Vermiform appendix (tissue), 1 donor: ENCODE measurements around the genes GLTP and ANAPC7.

DNA sequence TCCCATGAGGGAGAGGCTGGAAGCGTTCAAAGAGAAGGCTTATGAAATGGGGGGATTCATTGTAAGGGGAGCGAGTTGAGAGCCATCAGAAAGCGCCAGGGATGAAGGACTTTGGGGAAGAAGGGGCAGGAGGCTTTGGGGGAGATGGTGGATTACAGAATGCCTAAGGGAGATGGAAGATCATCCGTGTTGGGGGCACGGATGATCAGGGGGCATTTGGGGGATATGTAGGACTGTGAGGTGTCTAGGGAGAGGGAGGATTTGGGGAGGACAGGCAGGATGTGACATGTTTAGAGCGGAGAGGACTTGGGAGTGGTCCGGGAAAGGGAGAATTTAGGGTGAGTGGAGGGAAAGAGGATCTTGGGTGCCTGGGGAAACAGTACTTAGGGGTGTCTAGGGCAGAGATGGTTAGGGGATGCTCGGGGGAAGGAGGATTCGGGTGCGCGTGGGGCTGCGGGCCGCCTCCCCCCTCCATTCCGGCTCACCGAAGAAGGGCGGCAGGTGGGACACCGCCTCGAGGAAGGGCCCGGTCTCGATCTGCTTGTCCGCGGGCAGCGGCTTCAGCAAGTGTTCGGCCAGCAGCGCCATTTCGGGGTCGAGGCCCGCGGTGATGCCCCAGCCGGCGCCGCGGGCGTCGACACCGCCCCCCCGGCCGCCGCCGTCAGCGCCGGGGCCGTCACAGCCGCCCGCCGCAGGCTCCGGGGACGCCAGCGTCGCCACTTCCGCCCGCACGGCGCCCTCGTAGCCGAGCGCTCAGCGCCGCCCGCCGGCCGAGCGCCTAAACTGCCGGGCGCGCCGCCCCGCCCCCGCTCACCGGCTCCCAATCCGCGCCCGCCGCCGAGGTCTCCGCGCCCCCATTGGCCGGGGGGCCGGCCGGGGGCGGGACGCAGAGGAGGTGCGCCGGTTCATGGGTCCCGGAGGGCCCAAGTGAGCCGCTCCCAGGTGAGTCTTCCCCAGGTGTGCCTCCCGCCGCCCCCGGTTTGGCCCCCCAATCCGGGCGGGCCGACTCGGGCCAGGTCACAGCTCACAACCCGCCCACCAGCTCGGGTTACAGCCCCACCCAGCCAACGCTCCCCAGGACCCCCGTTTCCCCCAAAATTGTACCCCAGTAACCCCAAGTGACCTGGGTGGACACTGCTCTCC lies at the start of gene GLTP:
Gene GLTP (minus strand): TSS at position 755 of the 1,143 bp plus-strand sequence.
- PRO-cap = bidirectional peak, plus-strand start at position 889 of the sequence, minus-strand start at position 663 of the sequence

DNA sequence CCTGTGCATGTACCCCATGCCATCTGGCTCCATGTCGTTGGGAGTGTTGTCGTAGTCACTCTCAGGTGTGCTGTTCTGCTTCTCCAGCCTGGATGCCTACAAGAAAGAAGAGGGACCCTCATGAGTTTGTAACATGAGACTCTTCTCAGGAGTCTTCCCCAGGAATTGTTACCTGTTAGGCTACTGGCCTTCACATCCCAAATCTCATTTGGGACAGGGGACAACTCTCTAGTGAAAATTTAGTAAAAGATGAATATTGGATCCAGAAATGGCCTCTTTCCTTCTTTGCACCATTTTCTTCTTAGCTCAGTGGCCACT lies 39.0 kb downstream of the TCHP start:
- PRO-cap = no peak

GRCh38 chr12:110007959-110008427 lies 8.8 kb downstream of the ANKRD13A start:
- PRO-cap = no peak

- PRO-cap = no peak
These were observed 9.9 kb downstream of the C12orf76 start for GRCh38 chr12:110038291-110038911.

DNA sequence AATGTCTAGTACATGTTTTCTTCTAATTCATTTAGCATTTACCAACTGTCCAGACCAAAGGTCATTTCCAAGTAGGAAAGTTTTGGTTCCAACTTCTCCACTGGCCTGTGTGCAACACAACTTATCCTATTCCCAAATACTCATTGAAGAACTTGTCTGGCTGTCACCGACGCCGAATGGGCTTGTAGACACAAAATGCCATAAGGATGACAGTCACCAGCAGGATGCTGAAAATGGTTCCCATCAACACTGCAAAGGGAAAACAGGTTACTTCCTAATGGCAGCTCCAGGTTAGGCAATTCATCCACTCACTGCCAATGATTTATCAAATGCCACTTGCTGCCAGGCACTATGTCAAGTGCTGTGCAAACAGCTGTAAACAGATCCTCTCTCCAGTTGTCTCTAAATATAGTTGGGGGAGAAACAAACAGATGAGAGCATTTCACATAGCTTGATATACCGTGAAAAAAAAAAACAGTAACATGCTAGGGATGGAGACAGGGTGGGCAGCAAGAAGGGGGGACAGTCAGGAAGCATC lies 6.0 kb downstream of the C12orf76 start:
- PRO-cap = no peak

GRCh38 chr12:110246842-110247608 lies 34.0 kb upstream of the ATP2A2 start:
- PRO-cap = bidirectional peak, plus-strand start at chr12:110247357, minus-strand start at chr12:110247281; bidirectional peak, plus-strand start at chr12:110247523, minus-strand start at chr12:110247416

DNA sequence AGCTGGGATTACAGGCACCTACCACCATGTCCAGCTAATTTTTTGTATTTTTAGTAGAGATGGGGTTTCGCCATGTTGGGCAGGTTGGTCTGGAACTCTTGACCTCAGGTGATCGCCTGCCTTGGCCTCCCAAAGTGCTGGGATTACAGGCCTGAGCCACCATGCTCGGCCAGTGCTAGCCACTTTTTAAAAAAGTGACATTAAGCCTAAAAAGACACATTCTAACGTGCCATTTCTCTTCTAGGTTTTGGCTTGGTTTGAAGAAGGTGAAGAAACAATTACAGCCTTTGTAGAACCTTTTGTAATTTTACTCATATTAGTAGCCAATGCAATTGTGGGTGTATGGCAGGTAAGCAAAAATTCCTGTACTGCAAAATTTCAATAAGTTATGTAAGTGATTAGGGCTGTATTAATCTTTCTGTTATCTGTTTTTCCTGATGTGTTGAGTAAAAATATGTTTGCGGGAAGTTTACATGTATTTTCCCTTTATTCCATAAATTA lies 10.8 kb downstream of the ATP2A2 start:
- PRO-cap = no peak

DNA sequence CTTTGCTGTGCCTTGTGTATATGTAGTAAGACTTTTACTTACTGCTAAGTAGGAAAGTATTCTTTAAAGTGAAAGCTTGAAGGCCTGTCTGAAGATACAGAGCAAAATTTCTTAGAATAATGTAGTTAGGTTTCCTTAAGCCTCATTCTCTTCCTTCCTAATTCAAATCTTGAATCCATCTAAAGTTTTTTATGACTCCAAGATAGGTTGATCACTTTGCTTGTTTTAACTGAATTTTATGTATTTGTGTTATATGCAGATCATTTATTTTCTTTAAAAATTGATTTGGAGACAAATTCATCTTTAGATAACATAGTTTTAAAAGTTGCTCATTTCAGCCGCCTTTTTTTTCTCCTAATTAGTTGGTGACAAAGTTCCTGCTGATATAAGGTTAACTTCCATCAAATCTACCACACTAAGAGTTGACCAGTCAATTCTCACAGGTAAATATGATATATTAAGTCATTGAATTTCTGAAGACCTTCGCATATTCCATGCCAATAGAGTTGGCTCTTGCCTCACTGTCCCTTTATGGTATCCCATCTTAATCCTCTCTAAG lies 41.7 kb downstream of the ATP2A2 start:
- PRO-cap = no peak

DNA sequence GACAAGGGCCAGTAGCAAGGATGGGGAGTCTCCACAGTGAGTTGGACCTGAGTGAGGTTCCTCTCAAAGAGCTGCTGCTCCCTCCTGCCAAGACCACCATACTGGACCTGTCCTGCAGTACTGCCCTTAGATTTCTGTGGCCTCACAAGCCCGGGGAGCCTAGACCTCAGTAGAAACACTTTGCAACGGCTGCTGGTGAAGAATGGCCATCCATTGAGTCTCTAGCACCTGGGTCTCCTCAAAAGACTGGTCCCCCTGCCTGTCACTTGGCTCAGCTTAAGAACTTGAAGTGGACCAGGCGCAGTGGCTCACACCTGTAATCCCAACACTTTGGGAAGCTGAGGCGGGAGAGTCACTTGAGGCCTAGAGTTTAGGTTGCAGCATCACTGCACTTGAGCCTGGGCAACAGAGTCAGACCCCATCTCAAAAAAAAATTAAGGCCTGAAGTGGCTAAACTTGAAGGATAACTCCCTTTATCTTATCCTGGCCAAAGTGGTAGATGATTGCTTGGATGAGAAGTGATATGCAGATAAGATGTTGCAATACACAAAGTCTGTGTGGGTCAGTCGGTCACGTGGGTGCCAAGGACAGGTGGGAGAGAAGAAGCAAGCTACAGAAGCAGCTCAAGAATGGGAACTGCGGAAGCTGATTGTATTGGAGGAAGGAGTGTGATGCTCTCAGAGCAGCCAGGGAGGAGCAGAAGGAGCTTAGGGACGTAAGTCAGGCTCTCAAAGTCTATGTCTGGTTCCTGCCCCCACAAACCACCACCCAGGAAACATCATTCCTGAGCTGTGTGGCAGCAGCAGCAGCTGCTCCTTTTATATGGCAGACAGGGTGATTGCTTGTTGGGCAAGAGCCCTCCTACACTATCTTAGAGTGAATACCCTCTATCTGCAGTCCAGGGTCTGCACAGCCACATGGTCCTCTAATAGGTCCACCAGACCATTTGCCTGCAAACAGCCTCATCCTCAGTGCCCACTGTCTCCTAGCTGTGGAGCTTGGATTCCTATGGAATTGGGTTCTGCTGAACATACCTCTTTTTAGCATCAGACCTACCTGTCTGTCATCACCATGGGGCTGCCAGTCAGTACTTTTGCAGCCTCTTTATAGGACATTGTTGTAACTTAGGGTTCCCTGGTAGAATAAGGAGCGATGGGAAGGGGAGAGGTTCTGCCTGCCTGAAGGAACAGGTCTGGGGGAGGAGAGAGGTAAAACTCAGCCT lies 54.5 kb downstream of the ATP2A2 start:
- PRO-cap = no peak

GRCh38 chr12:110340605-110341120 lies 59.6 kb downstream of the ATP2A2 start:
- PRO-cap = no peak

DNA sequence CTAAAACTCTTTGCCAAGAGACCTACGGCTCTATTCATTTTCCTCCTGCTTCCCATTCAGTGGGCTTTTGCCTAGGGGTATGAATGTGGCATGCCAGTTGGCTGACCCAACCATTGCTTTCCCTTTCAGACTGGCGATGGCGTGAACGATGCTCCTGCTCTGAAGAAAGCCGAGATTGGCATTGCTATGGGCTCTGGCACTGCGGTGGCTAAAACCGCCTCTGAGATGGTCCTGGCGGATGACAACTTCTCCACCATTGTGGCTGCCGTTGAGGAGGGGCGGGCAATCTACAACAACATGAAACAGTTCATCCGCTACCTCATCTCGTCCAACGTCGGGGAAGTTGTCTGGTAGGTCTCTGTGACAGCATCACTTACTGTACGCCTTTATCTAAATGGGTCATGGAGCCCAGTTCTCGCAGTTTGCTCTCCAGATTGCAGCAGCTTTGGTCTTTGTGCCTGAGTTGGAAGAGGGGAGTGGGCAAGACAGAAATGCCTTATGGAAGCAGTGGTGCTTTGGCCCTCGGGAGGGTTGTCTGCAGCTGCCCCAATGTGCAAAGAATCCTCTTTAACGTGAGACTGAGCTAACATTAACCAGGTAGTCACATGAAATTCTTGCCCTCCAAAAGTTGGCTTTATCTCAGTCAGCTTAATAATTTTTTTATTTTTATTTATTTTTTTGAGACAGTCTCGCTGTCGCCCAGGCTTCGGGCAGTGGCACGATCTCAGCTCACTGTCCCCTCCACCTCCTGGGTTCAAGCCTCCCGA lies 61.2 kb downstream of the ANAPC7 start:
- PRO-cap = no peak

GRCh38 chr12:110347791-110348748 lies 55.4 kb downstream of the ANAPC7 start:
- PRO-cap = no peak

DNA sequence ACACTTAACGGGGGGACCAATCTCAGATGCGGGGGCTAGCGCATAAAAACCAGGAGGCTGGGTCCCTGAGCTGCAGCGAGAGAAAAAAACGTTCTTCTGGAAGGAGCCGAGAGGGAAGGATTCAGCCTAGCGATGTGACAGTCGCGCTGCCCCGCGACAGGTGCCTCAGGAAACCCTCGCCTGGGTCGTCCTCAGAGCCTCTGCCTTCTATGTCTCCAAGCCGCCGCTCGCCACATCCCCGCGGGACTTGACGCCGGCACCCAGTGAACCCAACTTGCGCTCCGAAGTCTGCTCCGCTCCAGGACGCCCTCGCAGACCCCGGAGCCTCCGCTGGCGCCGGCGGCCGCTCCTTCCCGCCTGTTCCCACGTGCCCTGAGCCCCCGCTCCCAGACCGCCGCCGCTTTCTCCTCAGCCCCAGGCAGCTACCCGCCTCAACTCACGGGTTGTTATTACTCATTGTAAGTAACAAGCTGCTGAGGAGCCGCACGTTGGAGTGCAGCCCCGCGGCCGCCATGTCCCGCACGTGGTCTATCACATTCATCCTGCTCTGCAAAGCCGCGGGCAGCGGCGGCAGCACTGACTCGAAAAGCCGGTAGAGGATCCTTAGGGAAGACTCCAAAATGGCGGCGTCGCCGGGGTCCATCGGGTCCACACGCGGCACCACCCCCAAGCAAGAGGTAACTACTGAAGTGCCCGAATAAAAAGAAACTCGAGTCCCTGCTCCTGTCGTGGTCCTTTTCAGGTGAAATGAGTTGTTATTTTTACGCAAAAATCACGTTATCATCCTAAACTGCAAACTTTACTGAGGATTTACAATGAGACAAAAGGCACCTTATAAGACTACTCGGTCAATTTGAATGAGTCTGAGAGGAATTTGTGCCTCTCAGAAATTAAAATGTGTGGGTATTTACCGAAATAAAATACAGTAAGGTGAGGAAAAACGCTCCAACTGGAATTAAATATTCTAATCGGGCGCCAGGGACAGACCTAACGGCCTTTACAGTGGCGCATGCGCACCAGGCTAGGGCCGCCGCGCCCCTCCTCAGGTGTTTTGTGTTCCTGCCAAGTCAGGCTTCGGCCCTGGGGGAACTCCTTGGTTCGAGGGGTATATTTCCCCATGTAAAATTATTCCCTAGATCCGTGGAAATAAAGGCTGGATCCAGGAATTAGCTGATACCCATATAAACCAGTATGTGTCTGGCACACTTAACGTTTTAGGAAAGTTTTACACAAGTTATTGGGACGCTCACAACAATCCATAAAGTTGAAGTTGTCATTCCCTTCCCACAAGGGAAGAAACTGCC lies at the start of gene ANAPC7:
Gene ANAPC7 (minus strand): TSS at position 622 of the 1,304 bp plus-strand sequence.
- PRO-cap = unidirectional peak, minus-strand start at position 621 of the sequence; unidirectional peak, plus-strand start at position 1,024 of the sequence

DNA sequence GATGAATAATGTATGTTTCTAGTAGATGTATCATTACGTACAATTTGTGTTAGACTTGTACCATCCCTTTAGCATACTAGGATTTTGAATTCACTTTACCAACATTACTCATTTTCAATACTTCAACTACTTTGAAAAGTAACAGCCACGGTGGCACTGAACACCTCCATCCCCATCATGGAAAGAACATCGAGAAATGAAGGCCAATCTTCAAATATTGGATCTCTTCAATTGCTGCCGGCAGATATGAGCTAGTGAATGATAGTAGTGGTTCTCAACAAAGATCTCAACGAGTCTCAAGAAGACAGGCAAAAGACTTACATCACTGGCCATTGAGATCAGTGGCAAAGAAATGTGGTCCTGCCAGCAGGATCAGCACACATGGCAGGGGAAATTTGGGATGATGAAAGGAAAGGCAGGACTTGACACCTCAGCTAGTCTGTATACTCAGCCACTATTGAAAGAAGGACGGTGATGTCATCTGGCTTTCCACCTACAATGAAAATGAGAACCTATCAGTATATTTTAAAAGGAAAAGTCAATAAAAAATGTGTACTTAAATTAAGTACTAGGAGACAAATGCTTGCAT lies 34.6 kb downstream of the RAD9B start:
- PRO-cap = no peak

- PRO-cap = no peak
These were observed 39.6 kb downstream of the PPTC7 start for GRCh38 chr12:110543396-110544137.

GRCh38 chr12:110590592-110591309 lies 7.6 kb upstream of the PPTC7 start:
- PRO-cap = bidirectional peak, plus-strand start at chr12:110591103, minus-strand start at chr12:110590937

DNA sequence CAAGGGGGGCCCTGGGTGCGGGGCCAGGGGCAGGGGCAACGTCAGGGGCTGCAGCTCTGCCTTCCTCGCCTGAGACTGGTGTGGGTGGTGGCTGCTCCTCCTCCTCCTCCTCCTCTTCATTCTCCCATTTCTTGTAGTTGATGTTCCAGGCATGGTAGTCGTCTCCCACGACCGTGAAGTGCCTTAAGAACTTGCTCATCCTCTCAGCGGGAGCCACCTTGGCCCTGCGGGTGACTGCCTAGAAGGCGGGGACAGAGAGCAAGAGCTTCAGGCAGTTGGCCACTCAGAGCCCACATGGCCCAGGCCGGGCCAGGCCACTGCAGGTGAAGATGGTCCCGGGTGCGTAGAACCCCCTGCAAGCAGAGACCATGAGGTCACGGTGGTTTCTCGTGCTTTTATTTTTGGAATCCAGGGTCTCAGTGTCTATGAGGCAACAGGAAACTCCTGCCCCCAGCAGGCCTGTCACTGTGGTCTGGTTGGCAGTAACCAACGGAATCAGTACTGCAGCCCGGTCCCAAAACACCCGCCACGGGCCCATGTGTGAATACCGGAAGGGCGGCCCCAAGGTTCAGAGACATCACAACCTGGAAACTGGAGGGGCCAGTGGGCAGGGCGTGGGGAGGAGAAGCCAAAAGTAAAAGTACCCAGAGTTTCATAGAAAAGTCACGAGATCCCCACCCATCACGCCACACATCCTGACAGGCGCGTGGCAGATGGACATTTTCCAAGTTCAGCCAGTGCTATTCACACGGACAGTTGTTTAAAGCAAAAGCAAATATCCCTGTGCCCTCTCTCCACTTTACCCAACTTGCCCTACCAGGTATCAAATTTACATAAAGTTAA lies 27.5 kb downstream of the HVCN1 start:
- PRO-cap = bidirectional peak, plus-strand start at position 498 of the sequence, minus-strand start at position 226 of the sequence

GRCh38 chr12:110862121-110862846 lies 15.5 kb downstream of the CCDC63 start:
- PRO-cap = no peak

DNA sequence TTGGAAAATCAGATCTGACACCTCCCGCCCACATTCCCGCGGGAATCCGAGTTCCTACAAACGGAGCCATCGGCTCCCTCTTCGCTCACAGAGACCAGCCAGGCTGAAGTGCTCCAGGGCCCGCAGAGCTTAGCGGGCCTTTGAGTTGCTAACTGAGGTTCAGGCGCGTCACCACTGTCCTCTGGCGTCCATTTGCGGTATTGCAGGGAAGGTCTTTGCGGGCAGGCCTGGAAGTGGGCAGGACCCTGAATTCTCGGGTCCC lies 32.4 kb downstream of the MYL2 start:
- PRO-cap = unidirectional peak, minus-strand start at position 105 of the sequence

- PRO-cap = no peak
These were observed 11.5 kb downstream of the MYL2 start for GRCh38 chr12:110908929-110909305.